Gallbladder (tissue), 1 donor: Measurements from ENCODE around the genes NAALADL2 and SOX2.

- PRO-cap = no peak
Observed at GRCh38 chr3:172938629-172939215, 188.2 kb downstream of the ECT2 start.

GRCh38 chr3:174858828-174859710 lies at the start of gene NAALADL2:
TSS of gene NAALADL2 (plus strand) at chr3:174859334.
- PRO-cap = bidirectional peak, plus-strand start at chr3:174859334, minus-strand start at chr3:174859274

- PRO-cap = no peak
Observed at GRCh38 chr3:175386680-175386955, 527.5 kb downstream of the NAALADL2 start.

GRCh38 chr3:177109527-177110392 lies 87.5 kb downstream of the TBL1XR1 start:
- PRO-cap = no peak

- PRO-cap = no peak
Observed at GRCh38 chr3:177279475-177279731, 82.1 kb upstream of the TBL1XR1 start.

GRCh38 chr3:177320802-177321363 lies 123.6 kb upstream of the TBL1XR1 start:
- PRO-cap = no peak

- PRO-cap = no peak
Observed at GRCh38 chr3:177322890-177323212, 125.6 kb upstream of the TBL1XR1 start.

- PRO-cap = no peak
Observed at GRCh38 chr3:177357833-177358233, 160.6 kb upstream of the TBL1XR1 start.

DNA sequence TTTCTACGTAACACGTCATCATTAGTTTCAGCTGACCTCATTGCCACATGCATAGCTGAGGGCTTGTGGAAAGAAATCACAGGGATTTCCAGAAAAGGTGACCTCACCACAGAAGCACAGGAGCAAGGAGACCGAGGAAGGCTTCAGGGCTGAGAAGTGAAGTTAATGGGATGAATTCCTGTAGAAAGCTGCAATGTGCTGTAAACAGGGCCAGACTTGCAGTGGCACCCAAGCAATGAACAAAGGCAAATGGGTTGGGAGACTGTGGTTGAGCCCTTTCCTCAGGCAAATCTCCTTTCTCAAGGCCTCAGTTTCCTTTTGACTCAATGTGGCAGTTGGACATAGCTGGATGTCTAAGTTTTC lies 252.1 kb upstream of the TBL1XR1 start:
- PRO-cap = no peak

GRCh38 chr3:177519438-177520117 lies 322.3 kb upstream of the TBL1XR1 start:
- PRO-cap = no peak

DNA sequence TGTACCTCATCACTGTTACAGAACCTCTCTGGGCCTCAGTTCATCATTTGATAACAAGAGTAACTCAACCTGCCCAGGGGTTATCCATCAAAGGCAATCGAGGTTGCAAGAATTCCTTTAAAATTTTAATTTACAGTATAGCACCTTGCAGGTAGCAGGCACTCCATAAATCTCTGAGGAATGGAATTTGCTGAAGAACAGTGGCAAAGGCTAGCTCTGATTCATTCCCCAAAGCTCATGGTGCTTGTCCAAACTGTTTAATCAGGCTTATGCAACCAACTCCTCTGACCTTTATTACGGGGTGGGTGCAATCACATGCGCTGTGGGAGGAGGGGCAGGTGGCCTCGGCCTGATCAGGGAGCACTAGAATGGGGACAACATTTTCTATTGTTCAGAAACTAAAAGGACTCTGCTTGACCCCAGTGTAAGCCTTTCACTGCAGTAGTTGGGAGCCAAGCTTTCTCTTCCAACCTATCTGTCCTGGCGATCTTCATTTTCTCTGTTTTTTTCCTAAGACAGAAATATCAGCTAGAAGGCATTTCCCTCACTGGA lies 626.8 kb upstream of the TBL1XR1 start:
- PRO-cap = no peak

- PRO-cap = no peak
Observed at GRCh38 chr3:180032039-180032607, 4.6 kb downstream of the PEX5L start.

DNA sequence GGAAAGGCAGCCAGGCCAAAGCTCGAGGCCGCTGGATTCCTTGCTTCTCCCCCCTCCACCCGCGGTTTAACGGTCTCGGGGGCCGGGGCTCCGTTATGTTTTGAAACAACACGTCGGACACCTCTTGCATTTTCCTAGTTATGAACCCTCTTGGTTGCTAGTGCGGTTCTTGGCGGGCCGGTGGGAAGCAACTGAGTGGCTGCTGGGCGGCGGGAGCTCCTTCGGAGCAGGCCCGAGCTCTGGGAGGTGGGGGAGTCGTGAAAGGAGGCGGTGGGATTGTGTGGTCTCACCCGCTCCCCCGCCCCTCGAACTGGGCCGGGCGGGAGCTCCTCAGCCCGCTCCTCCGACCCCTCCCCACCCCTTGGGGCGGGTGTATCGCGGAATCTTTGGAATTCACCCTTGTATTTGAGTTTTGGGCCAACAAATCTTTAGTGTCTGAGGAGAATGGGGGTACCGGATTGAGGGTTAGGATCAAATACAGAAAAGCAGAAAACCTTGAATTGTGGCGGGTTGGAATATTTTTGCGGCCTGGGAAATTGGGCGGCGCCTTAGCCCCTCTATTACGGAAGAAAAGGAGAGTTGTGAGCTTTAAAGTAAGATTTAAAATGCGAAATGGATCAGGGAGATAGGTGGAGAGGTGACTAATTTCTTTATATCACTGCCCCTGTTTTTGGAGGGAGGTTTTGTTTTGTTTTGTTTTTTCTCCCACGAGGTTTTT lies 518 bp downstream of the FXR1 start:
- PRO-cap = no peak

- PRO-cap = no peak
Observed at GRCh38 chr3:181710410-181711298, 1.1 kb upstream of the SOX2 start.

GRCh38 chr3:181711615-181712281 lies at the start of gene SOX2:
TSS of gene SOX2 (plus strand) at chr3:181711925.
- PRO-cap = no peak

DNA sequence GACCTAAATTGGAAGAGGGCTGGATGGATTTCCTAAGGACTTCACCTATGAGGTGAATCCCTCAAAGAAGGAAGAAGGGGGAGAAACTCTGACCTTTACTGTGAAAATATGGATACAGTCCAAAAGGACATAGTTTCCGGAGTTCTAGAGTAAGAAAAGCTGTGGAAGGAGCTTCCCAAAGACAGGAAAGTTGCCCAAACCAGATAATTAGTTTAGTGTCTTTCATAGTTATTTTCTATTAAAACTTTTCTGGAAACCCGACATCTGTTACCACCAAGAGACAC lies 6.8 kb downstream of the SOX2 start:
- PRO-cap = no peak

- PRO-cap = no peak
Observed at GRCh38 chr3:181727592-181728208, 16.0 kb downstream of the SOX2 start.

DNA sequence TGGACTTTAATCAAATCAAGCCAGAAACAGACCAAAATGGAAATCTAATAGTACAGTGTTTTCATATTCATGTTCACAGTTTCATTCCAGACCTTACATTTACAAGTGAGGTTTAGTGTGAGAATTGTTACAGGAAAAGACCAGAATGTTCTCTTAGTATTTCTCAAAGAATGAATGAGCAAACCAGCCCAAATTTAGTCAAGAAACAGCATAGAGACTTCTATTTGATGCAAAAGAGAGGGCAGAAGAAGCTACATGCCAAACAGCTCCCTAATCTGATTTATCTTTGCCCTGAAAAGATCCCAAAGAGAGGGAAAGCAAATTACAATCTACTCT lies 230.5 kb downstream of the SOX2 start:
- PRO-cap = no peak

DNA sequence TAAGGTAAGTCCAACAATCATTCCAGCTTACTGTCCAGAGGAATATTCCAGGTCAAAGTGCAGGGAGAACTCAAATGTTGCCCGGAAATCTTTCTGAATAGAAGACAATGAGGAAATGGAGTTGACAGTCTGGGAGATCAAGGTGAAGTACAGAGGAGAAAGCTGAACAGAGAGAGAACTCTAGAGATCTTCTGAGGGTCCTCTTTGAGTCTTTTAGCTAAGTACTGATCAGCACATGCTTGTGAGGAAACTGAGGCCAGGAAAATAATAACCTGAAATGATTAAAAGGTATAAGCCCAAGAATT lies 207.5 kb upstream of the ATP11B start:
- PRO-cap = no peak

- PRO-cap = unidirectional peak, minus-strand start at chr3:182795526
Observed at GRCh38 chr3:182794977-182795879, 1.9 kb downstream of the ATP11B start.